ENCODE measurements around the genes MUC3A, AP1S1 and ZNHIT1.

DNA sequence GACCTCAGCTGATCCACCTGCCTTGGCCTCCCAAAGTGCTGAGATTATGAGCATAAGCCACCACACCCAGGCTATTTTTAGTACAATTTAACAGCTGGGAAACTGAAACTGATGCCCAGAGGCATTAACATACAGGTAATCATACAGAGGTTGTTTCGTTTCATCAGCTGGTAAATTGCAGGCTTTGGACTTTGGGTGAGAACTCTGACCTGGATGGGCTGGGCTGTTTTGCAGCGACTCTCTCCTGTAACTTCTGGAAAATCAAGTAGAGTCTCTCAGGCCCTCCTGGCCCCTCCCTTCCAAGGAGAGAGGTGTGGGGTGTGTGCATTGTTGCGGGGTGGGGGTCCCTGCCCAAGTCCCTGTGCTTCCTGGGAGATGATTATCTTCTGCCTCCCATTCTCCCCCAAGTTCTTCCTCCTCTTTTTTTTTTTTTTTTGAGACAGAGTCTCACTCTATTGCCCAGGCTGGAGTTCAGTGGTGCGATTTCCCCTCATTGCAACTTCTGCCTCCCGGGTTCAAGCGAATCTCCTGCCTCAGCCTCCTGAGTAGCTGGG lies 6.4 kb upstream of the ACHE start:
- RAMPAGE, long total RNA, result no peak
- RRBS, result no CpG with 5 or more reads among the region's 6 CpGs

- RAMPAGE, long total RNA, result no peak
- RRBS, result no CpG with 5 or more reads among the region's 8 CpGs
Observed at GRCh38 chr7:100942312-100942958, 6.9 kb upstream of the MUC3A start.

DNA sequence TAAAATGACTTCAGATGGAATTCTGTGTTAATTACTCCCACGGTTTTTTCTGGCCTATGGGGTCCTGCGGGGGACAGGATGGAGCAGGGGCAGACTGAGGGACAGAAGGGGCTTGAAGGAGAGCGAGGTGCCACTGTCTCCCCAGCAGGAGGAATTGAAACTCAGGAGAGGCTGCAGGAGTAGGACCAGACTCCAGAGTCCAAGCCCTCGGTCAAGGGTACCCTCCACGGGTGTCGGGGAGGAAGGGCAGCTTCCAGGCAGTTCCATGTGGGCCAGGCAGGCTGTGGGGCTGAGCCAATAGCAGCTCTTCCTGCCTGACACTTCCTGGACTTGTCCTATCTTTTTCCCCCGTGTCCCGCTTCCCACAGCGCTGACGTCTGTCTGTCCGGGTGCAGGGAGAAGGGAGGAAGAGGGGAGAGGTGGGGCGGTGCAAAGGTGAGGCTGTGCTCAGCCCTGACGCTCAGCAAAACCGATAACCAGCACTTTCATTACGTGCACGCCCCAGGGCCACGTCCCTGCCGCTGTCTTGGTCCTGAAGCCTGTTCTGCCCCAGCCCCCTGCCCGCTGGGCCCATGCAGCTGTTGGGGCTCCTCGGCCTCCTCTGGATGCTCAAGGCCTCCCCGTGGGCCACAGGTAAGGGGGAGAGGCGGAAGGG lies at the start of gene MUC3A:
Gene MUC3A, plus strand, starts transcription at position 482 of the 655 bp plus-strand sequence.
- RAMPAGE, long total RNA, result no peak
- RRBS, result no CpG with 5 or more reads among the region's 22 CpGs

GRCh38 chr7:100955971-100956916 lies 6.9 kb downstream of the MUC3A start:
- RAMPAGE, long total RNA, result no peak
- RRBS, result no CpG with 5 or more reads among the region's 6 CpGs

DNA sequence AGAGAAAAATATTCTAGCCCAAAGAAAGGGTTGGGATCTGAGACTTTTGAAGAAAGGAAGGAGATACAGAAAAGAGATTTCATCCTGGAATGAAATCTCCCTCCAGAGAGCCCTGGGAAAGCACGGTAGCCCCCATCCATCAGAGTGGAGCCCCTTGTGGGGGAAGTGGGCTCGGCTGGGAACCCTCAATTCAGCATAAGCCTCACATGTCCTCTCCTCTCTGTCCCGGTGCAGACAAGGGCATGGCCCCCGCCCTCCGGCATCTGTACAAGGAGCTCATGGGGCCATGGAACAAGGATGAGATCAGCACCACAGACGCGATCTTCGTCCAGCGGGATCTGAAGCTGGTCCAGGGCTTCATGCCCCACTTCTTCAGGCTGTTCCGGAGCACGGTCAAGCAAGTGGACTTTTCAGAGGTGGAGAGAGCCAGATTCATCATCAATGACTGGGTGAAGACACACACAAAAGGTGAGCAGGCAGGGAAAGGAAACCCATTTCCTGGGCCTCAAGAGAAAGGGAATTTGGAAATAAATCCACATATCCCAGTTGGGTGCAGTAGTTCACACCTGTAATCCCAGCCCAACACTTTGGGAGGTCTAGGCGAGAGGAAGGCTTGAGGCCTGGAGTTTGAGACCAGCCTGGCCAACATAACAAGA lies 3.4 kb downstream of the SERPINE1 start:
- RAMPAGE, long total RNA, result no peak
- RRBS, result no CpG with 5 or more reads among the region's 12 CpGs

GRCh38 chr7:101153925-101154859 lies at the start of gene AP1S1:
AP1S1 (plus strand) TSS chr7:101154476.
- RAMPAGE, long total RNA, result start-site peak on the plus strand at chr7:101154424-101154498, 461 and 545 reads in 2 replicates
- RRBS, result no CpG with 5 or more reads among the region's 69 CpGs

GRCh38 chr7:101161896-101162461 lies 3.4 kb downstream of the VGF start:
- RAMPAGE, long total RNA, result no peak
- RRBS, result no CpG with 5 or more reads among the region's 15 CpGs

DNA sequence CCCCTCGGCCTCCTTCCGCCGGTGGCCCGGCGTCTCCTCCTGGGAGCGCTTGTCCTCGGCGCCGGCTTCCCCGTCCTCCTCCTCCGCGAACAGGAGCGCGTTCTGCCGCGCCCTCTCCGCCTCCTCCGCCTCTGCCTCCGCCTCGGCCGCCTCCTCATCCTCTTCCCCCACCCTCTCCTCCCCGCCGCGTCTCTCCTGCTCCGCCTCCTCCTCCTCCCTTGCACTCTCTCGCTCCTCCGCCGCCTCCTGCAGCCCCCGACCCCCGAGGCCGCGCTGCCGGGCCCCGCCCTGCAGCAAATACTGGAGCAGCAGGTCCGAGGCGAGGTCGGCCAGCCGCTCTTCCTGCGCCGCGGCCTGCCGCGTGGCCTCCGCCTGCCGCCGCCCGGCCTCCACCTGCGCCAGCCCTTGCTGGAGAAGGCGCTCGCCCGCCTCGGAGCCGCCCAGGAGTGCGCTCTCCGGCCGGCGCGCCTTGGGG lies 1.8 kb downstream of the VGF start:
- RAMPAGE, long total RNA, result no peak
- RRBS, result under 1% methylated on average over 8 of the region's 58 CpGs

DNA sequence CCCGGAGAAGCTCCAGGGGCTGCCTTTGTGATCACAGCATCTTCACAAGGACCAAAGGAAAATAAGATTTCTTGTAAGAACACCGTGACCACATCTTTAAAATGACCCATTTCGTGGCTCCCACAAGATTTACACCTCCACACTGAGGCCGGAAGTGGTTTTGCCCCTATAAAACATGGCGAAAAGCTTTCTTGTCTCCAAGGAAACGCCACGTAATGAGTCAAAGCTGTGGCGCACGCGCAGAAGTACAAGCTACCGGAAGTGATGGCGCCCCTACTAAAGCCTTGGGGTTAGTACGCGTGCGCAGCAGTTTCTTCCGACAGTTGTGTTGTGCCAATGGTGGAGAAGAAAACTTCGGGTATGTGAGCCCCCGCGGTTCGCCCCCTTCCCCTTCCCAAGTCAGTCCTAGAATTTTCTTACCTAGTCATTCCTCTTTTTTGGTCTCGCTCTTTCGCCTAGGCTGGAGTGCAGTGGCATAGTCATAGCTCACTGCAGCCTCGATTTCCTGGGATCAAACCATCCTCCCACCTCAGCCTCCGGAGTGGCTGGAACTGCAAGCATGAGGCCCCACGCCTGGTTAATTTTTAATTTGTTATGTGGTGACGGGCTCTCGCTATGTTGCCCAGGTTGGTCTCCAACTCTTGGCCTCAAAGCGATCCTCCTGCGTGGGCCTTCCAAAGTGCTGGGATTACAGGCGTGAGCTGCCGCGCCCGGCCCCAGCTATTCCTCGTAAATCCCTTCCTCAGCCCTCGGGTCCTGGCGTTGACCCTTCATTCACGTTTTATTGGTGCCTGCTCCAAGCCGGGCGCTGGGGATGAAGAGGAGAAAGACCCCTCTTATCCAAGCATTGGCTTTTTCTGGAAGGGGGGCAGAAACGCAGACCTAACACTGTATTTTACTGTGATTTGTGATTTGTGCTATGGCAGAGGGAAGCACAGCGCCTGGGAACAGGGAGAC lies at the start of gene ZNHIT1:
Gene ZNHIT1, plus strand, starts transcription at position 306 of the 957 bp plus-strand sequence.
- RAMPAGE, long total RNA, result start-site peak on the plus strand centred at position 292 of the sequence, 84 bp wide, 551 and 216 reads in 2 replicates
- RRBS, result 6% methylated on average over 4 of the region's 41 CpGs

DNA sequence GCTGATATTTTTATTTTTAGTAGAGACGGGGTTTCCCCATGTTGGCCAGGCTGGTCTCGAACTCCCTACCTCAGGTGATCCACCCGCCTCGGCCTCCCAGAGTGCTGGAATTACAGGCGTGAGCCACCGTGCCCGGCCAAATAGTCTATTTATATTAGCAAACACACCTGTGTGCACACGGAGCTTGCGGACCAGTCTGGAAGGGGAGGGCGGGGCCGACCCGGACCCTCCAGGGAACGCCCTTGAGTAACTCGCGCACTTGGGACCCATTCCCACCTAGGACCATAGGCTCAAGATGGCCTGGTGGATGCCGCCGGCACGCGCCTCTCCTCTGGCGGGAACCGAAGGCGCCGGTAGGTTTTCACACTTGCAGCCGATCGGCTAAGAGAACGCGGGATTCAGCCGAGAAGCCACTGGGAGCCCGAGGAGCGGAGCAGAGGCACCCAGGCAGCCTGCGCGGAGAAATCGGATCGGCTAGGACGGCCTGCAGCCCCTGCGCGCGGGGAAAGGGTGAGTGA lies 19.0 kb downstream of the IFT22 start:
- RAMPAGE, long total RNA, result no peak
- RRBS, result 5% methylated on average over 11 of the region's 38 CpGs

DNA sequence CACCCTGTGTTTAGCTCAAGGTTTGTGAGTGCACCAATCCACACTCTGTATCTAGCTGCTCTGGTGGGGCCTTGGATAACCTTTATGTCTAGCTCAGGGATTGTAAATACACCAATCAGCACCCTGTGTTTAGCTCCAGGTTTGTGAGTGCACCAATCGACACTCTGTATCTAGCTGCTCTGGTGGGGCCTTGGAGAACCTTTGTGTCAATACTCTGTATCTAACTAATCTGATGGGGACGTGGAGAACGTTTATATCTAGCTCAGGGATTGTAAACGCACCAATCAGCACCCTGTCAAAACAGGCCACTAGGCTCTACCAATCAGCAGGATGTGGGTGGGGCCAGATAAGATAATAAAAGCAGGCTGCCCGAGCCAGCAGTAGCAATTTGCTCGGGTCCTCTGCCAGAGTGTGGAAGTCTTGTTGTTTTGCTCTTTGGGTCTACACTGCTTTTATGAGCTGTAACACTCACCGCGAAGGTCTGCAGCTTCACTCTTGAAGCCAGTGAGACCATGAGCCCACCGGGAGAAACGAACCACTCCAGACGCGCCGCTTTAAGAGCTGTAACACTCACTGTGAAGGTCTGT lies 13.5 kb upstream of the COL26A1 start:
- RAMPAGE, long total RNA, result no peak
- RRBS, result no CpG with 5 or more reads among the region's 13 CpGs

GRCh38 chr7:101386511-101387178 lies 24.0 kb downstream of the COL26A1 start:
- RAMPAGE, long total RNA, result no peak
- RRBS, result 25% methylated on average over 4 of the region's 20 CpGs

DNA sequence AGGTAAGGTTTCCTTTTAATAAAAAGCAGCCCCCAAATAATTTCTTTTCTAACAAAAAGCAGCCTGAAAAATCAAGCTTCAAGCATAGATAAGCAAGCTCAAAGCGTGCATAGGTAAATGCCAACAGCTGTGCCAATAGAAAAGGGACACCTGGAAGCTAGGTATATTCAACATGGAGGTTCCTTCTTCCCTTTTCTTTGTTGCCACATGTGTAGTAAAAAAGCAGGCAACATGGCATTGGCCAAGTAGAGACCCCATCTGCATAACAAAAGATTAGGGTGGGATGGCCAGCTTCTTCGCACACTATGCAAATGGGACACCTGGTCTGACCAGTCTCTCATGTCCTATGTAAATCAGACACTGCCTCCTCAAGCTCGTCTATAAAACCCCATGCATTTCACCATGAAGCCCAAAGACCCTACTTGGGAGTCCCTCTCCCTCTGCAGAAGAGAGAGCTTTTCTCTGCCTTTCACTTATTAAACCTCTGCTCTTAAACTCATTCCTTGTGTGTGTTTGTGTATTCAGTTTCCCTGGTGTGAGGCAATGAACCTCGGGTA lies 54.0 kb downstream of the MYL10 start:
- RAMPAGE, long total RNA, result no peak
- RRBS, result no CpG with 5 or more reads among the region's 4 CpGs

GRCh38 chr7:101624552-101625047 lies 4.5 kb downstream of the MYL10 start:
- RAMPAGE, long total RNA, result no peak
- RRBS, result 53% methylated on average over 2 of the region's 10 CpGs

GRCh38 chr7:101774966-101775452 lies 42.4 kb upstream of the CUX1 start:
- RAMPAGE, long total RNA, result no peak
- RRBS, result no CpG with 5 or more reads among the region's 13 CpGs

DNA sequence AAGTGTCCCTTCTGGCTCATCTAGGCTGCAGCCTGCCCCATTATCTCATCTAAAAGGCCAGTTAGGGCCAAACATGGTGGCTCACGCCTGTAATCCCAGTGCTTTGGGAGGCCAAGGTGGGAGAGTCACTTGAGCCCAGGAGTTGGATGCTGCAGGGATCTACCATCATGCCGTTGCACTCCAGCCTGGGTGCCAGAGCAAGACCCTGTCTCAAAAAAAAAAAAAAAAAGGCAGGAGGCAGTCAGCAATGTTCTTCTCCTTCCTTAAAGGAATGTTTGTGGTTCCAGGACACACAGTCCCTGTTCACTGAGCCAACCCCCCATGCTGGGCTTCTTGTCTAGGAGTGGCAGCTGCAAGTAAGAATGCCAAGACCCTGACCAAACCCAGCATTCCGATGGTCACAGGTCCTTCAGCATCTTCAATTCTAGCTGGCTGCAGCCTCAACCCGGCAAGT lies 38.3 kb upstream of the CUX1 start:
- RAMPAGE, long total RNA, result no peak
- RRBS, result no CpG with 5 or more reads among the region's 4 CpGs

DNA sequence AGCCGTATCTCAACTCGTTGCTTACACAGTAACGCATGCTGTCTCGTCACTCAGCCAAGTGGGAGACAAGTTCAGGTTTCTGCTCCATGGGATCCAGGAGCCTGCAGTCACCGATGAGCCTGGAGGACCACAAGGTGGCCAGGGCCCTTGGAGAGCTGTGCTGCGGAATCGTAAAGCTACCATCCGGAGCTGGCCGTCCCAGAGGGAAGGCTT lies 7.8 kb downstream of the CUX1 start:
- RAMPAGE, long total RNA, result no peak
- RRBS, result no CpG with 5 or more reads among the region's 9 CpGs

GRCh38 chr7:101832096-101832501 lies 14.7 kb downstream of the CUX1 start:
- RAMPAGE, long total RNA, result no peak
- RRBS, result no CpG with 5 or more reads among the region's 9 CpGs

GRCh38 chr7:101881023-101881558 lies 63.7 kb downstream of the CUX1 start:
- RAMPAGE, long total RNA, result no peak
- RRBS, result no CpG with 5 or more reads among the region's 8 CpGs

- RAMPAGE, long total RNA, result no peak
- RRBS, result no CpG with 5 or more reads among the region's 5 CpGs
Observed at GRCh38 chr7:101890754-101891203, 73.4 kb downstream of the CUX1 start.

All from kidney epithelial cell (primary cell).